Cardiac ventricle fibroblast (primary cell): Measurements from ENCODE around the gene CHD9NB.

DNA sequence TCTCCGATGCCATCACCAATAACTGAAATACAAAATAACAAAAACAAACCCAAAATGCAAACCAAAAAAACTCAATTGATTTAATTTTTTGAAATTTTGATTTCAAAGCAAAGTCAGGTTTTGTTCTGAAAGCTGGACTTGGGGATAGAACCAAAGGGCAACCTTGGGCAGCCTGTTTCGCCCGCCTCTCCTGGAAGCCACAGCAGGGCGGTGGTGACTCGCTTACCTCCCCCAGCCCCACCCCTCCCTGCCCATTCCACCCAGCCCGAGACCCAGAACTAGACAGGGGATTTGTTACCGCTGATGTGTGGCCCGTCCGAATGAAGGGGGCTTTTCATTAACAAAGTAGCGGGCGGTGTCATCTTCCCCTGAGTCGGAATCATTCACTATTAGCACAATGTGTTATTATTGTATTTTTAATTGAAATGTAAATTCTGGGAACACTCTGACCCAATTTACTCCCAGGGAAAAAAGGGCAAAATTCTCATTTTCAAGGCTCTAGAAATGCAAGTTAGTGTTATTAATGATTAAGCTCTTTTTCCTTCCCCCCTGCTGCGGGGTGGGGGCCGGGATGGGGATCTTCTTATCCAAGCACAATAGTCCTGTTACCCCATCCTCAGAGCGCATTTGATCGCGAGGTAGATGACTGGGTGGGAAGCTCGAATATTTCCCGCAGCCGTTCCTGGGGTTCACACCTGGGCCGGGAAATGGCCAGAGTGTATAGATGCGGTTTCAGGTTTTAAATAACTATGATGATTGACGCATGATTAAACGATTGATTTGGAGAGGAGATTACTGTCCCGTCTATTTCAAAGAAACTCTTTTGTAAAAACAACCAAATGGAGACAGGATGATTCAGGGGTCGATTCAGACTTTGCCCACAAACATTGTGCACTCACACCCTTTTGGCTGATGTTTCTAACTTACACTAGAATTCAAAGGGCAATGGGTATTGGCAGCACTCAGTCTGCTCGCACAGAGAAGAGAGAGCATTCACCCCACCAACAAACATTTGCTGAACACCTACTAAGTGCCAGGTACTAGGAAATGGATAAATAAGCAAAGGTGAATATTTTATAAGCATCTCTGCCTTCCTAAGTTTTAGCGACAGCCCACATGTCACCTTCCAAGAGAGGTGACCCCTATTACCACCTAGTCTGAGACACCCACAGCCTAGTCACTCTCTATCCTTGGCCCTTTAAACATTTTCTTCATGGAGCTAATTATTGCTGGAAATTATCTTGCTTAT is 55.2 kb downstream of the SALL1 start:
- RAMPAGE, long total RNA = no peak

DNA sequence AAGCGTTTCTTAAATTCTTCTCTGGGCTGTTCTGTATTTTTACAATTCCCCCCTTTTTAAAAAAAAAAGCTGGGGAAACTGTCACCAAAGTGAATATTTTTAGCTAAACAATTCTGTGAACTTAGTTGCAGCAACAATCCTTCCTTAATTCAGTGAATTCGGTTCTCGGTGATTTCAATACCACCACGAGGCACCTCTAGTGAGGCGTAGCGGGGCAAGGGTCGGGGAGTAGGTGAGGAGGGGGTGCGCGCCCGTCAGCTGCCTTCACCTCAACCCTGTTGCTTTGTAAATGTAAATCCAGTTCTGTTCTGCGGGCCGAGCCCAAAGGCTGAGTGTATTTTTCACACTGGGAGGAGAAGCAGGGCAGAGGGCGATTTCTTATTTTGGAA is 17.4 kb downstream of the SALL1 start:
- RAMPAGE, long total RNA = no peak

DNA sequence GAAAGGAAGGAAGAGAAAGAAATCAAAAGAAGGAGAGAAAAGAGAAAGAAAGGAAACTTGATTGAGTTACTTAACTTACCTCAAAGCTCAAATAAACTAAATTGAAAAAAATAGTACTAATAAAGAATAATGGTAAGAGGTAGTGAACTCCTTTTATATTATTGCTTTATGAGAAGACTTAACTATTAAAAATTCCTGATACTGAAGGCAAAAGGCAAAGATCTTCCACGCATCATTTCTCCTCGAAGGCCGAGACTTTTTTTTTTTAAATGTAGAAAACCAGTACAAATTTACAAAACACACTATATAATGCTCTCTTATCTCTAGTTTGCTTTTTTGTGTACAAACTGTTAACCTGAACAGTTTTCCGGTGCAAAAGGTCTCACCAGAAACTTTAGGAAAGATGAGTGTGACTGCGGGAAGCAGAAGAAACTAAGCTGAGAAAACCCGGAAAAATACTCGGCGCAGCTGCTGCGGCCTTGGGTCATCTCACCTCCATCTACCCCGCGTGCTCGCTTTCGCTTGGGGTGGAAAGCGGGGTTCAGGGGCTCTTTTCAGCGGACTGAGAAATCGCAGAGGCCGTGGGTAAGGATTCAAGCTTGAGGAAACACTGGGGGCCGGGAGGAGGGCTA is 1.9 kb downstream of the SALL1 start:
- RAMPAGE, long total RNA = no peak

GRCh38 chr16:51152842-51153535 is 1.9 kb upstream of the SALL1 start:
- RAMPAGE, long total RNA = no peak

DNA sequence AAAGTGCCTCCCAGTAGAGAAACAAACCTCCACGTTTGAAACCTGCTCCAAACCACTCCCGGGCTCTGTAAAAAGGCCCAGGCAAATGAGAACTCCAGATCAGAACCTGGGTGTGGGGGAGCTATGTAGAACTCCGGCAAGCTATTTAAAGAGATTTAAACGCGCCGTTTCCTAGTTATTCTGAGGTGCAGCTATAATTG is 92.8 kb upstream of the SALL1 start:
- RAMPAGE, long total RNA = no peak

DNA sequence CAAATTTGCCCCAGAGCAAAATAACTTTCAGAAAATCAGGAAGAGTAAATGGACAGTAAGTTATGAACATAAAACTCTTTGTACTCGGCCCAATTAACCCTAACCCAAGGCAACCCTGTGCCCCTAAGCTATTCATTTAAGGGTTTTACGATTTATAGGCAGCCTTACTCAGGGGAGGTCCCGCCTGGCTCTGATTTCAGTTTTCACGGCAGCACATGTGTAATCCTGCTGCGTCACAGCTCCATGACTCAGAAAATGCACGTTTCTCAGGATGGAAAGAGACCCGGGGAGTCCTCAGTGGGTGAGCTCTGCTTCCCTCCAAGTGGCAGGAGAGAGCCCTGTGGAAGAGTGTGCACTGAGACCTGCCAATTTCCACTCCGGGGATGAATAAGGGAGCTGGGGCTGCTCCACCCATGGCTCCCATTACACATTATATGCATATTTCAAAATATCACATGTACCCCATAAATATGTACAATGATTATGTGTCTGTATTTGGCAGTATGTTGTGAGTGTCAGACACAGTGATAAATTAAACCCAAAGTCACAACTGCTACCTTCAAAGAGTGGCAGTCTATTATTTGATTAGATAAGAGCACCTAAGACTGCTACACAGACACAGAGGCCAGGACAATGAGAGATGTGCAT is 406.0 kb upstream of the SALL1 start:
- RAMPAGE, long total RNA = no peak

DNA sequence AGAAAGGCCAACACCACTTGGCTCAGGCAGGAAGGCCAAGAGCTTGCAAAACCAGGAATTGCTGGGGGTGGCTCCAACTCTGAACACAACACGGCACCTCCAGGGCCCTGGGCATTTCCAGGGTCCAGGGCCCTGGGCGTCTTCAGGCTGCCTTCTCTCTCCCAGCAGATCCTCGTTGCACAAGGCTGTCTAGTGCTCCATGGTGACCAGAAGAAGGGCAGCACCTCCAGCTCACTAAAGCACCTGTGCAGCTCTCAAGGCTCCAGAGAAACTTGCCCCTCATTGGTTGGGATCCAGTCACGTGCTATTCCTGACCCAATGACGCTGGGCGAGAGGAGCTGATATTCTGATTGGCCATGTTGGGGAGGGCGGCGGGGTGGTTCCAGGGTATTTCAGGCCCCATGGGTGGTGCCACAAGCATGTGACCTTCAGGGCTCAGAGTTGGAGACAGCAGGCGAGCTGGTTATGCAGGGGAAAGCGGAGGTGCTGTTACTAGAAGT is 309.2 kb downstream of the TOX3 start:
- RAMPAGE, long total RNA = no peak

GRCh38 chr16:52543658-52544001 is 3.3 kb downstream of the TOX3 start:
- RAMPAGE, long total RNA = no peak

- RAMPAGE, long total RNA = no peak
Measured at GRCh38 chr16:52557210-52557913, 10.4 kb upstream of the TOX3 start.

DNA sequence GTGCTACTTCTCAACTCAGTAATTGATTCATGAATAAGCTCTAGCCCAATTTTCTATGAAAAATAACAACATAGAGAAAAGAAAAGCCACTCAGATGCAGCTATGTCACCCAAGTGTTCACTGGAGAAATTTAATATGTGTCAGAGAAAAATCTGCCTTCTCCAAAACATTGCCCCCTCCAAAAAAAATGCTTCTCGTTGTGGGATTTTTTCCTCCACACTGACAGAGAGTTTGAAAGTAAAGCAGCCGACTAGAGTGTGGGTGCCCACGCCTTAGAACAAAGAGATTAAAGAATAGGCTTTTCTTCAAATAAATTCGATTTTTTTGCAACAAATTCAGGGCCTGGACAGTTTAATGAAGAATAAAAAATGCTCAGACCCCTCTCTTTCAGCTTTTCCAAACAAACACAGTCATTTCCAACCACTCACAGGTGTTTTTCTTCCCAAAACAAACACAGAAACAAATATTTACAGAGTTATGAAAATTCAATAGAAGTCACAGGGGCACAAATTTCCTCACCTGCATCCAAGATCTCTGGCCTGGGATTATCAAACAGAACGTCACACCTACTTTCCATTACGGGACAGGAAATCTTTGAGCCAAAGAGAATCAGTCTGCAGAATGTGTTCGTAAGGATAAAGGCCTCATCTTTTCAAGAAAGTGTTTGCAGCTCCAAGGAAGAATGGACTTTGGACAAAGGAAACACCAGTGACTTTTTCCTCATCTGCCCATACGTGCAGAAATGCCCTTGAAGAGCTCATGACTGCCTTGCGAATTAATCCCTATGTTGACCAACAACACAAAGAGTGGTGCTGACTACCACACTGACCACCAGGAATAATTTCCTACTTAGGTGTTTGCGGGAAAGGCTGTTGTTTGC is 31.2 kb upstream of the TOX3 start:
- RAMPAGE, long total RNA = no peak

DNA sequence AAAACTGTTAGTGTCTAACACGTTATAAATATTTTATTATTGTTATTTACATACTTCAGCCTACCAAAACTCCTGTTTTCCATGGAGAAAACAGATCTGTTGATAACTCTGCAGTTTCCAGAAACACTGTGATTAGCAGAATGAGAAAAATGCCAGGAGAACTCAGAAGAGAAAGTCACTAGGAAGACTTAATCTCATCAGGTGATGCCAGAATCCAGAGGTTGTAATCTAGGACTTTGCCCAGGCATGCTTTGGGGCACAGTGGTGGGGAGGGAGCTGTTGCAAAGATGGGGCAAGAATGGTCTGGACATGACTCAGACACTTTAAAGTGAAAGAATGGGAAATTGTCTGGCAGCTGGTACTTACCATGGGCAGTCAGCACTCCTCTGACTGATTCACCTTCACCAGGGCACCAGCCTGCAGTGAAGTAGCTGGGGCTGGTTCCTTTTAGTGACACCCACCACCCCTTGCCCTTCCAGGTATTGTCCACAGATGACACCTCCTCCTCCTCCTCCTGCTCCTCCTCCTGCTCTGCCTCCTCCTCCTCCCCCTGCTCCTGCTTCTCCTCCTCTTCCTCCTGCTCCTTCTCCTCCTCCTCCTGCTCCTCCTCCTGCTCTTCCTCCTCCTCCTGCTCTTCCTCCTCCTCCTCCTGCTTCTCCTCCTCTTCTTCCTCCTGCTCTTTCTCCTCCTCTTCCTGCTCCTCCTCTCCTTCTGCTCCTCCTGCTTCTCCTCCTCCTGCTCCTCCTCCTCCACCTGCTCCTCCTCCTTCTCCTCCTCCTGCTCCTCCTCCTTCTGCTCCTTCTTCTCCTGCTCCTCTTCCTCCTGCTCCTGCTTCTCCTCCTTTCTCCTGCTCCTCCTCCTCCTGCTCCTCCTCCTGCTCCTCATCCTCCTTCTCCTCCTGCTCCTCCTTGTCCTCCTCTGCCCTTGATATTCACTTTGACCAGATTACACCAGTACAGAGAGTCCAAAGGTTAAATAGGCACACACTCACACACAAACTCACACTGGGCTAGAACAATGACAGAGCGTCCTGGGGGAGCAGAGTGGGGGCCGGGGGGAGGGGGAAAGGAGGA is at the start of gene CHD9NB:
Gene CHD9NB, minus strand, starts transcription at position 503 of the 1,073 bp plus-strand sequence.
- RAMPAGE, long total RNA = no peak

GRCh38 chr16:53055086-53056031 is 568 bp downstream of the CHD9 start:
- RAMPAGE, long total RNA = no peak

DNA sequence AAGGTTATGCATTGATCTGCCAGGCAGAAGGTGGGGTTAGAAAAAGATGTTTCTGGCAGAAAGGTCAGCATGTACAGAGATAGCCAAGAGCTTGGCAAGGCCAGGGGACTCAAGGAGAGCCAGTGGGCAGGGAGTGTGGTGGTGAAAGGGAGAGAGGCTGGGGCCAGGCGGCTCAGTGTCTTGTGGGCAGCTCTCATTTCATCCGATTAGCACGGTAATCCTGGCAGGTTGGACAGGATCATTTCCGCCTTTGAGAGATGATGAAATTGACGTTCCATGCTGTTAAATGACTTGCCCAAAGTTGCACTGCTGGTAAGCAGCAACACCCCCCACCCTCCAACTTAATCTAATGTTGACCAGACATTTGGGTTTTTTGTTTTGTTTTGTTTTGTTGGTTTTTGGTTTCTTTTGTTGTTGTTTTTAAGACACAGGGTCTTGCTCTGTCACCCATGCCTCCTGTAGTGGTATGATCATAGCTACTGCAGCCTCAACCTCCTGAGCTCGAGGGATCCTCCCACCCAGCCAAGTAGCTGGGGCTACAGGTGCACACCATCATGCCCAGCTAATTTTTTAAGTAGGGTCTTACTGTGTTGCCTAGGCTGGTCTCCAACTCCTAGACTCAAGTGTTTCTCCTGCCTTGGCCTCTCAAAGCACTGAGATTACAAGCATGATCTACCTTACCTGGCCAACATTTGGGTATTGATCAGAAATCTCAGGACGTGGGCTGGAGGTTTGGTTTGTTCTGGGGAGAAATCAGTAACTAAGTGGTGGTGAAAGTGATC is 3.9 kb downstream of the CHD9 start:
- RAMPAGE, long total RNA = no peak

- RAMPAGE, long total RNA = no peak
Measured at GRCh38 chr16:53156351-53157198, 101.8 kb downstream of the CHD9 start.

DNA sequence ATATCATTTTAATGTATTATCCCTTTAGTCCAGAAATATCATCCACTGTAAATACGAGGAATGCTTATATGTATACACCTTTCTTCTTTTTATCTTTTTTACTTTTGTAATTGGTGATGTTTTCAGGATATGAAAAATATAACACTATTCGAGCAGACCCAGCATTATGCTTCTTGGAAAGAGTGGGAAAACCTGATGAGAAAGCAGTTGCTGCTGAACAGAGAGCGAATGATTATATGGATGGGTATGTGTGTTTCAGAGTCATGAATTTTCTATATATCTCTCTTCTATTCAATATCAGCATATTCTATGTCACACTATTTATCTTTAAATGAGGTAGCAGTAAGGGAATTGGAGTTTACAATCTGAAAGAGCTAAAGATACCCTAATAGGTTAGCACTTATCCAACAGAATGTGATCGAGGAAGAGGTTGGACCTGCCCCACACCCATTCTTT is 148.1 kb upstream of the RBL2 start:
- RAMPAGE, long total RNA = no peak

- RAMPAGE, long total RNA = no peak
Measured at GRCh38 chr16:53433946-53434304, 346 bp upstream of the RBL2 start.

- RAMPAGE, long total RNA = no peak
Measured at GRCh38 chr16:53504624-53505183, 1.7 kb upstream of the AKTIP start.

GRCh38 chr16:53515127-53515673 is 12.2 kb upstream of the AKTIP start:
- RAMPAGE, long total RNA = no peak

GRCh38 chr16:53714439-53715261 is 10.7 kb downstream of the FTO start:
- RAMPAGE, long total RNA = no peak

- RAMPAGE, long total RNA = no peak
Measured at GRCh38 chr16:53722918-53723642, 19.1 kb downstream of the FTO start.